Lung (tissue), 4 donors: ENCODE measurements around a stretch of chr10.

- PRO-cap: no peak
- RAMPAGE, long total RNA: no peak
- RRBS: no CpG with 5 or more reads among the region's 4 CpGs
Observed at GRCh38 chr10:30418618-30419190, 15.3 kb upstream of the MAP3K8 start.

DNA sequence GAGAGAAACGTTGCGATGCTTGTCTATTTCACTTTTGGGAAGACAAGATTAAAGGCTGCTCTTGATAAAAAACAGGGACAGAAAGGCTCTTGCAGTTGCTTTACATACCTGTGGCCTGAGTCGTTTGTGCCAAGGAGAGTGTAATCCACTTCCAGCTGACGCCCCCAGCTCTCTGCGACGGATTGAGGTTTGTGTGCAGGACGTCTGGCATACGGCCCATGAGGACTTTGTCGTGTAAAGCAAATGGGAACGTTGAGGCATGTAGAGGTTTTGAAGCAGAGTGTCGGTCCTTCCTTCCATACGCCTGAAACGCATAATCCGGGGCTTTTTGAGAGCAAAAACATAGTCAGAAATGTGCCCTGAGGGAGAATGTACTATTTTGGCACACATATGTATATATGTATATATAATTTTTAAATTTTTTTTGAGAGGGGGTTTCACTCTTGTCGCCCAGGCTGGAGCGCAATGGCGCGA is 1.2 kb downstream of the MAP3K8 start:
- PRO-cap: no peak
- RAMPAGE, long total RNA: no peak
- RRBS: no CpG with 5 or more reads among the region's 18 CpGs

GRCh38 chr10:30438414-30438815 is 4.4 kb downstream of the MAP3K8 start:
- PRO-cap: no peak
- RAMPAGE, long total RNA: no peak
- RRBS: no CpG with 5 or more reads among the region's 5 CpGs

DNA sequence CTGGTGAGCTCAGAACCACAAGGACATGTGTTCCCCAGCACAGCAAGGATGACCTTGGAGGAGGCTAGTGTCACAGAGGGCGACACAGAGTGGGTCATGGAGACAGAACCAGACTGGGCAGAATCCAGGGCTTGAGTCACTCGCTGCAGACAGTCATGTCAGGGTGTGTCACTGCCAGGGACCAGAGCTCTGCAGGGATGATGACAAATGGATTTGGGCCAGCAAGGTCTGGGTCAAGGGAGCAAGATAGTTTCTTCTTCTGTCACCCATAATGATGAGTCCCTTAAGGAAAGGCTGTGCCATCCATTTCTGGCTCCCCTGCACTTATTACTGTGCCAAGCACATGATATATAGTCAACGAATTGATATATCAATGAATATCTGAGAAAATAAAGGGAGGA is 60.3 kb downstream of the MAP3K8 start:
- PRO-cap: no peak
- RAMPAGE, long total RNA: no peak
- RRBS: no CpG with 5 or more reads among the region's 3 CpGs

DNA sequence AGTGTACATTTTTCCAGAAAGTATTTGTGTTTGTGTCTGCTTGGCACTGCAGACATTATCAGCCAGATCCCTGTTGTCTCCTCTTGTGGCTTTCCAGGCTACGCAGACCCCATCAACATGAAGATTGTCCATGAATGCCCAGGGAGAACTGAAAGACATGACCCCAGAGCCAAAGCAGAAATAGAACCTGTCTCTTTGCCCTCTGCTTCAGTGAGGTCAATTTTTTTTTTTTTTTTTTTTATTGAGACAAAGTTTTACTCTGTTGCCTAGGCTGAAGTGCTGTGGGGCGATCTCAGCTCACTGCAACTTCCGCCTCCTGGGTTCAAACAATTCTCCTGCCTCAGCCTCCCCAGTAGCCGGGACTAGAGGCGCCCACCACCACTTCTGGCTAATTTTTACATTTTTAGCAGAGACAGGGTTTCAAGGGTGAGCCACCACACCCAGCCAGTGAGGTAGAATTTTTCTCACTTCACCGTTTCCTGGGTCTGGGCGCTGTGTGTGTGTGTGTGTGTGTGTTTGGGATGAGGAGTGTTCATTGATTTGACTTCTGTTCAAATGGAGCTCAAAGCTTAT is 93.6 kb downstream of the MAP3K8 start:
- PRO-cap: no peak
- RAMPAGE, long total RNA: no peak
- RRBS: no CpG with 5 or more reads among the region's 7 CpGs

- PRO-cap: no peak
- RAMPAGE, long total RNA: no peak
- RRBS: no CpG with 5 or more reads among the region's 8 CpGs
Observed at GRCh38 chr10:30557834-30558433, 71.6 kb downstream of the LYZL2 start.

DNA sequence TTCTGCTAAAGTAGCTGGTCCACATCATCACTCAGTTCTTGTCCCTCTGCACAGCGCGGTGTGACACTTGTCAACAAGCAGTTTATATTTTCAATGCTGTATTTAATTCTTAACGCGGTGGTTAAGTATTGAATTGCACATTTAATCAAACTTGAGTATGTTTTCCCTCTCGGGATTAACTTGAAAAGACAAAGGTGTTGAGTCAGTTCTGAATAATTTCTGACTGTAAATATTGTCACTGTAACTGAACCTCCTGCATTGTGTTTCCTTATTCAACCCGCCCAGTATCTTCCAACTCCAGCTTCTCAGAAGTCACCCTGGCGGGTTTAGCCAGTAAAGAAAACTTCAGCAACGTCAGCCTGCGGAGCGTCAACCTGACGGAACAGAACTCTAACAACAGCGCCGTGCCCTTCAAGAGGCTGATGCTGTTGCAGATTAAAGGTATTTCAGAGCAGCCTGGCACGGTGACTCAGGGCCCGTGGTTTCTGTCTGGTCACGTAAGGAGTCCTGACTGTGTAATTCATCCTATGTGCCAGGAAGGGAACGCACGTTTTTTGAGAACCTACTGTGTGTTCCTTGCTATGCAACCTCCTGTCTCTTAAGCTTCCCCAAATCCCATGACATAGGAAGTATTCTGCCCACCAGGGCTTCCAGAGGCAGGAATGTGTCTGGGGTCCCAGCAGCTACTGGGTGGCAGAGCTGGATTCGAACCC is 66.2 kb upstream of the LYZL2 start:
- PRO-cap: no peak
- RAMPAGE, long total RNA: no peak
- RRBS: no CpG with 5 or more reads among the region's 19 CpGs

DNA sequence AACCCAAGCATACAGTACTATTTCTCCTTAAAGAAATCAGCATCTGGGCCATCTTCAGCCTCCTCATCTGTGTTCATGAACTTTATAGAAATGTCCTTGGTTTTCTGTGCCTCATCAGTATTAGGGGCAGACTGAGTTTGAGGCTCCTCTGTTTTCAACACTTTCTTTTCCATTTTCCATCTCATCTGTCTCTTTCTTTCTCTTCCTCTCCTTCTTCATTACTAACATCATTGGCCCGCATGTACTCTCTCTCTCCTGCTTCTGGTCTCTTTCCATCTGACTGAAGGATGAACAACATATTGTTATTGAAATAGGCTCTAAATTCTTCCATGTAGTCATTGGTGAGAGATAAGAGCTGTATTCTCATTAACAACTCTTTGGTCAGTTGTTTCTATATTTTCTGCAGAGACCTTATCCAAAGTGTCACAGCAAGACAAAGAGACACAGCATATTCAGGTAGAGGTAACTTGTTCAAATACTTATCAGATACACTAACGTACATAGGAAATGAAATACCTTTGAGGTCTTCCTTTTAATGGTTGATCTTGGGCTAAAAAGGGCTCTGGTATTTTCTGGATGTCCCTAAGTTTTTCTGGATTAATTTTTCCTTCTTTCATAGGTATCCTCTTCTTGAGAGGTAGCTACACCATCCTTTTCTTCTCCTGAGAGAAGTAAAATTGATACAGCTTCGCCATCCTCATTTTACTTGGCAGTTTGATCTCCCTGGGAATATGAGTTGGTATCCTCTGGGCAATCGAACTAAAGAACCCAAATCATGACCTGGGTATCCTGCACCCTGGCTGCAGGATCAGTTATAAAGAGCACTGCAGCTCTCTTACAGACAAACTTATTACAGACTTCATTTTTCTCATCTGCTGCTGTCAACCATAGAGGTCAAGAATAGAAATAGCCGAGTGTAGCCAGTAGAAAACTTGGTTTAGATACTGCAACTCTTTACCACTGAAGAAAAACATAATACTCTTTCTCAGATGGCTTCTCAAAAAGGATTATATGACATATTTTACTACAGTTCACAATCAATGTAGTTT is 111.5 kb downstream of the ZNF438 start:
- PRO-cap: no peak
- RAMPAGE, long total RNA: no peak
- RRBS: no CpG with 5 or more reads among the region's 5 CpGs

DNA sequence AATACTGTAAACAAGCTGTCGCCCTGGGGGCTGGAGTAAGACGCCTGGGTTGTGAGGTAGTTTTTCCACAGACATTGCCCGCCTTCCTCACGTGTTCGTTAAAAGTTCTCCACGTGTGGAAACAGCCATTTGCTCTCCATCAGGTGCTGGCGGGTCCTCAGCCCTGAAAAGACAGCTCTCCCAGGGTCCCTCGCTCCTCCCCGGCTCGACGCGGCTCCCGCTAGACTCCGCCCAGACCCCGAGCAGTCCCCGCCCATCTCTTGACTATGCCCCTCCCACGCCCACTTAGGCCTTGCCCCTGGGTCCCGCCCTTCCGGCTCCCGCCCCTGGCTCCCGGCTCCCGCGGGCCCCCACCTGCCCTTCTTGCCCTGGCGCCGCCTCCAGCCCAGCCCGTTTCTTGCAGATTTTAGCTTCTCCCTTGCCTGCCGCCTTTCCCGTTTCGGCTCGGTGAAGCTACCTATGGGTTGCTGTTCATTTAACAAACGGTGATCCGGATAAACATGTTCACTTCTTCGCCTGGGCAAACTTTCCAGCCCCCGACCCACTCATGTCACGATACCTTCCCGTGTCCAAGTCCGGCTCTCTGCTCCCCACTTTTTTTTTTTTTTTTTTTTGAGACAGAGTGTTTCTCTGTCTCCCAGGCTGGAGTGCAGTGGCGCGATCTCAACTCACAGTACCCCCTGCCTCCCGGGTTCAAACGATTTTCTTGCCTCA is 670 bp upstream of the ZNF438 start:
- PRO-cap: bidirectional peak, plus-strand start at position 563 of the sequence, minus-strand start at position 207 of the sequence
- RAMPAGE, long total RNA: no peak
- RRBS: 1% methylated on average over 13 of the region's 41 CpGs

- PRO-cap: no peak
- RAMPAGE, long total RNA: no peak
- RRBS: 1% methylated on average over 26 of the region's 82 CpGs
Observed at GRCh38 chr10:31320171-31321128, 1.4 kb downstream of the ZEB1 start.

DNA sequence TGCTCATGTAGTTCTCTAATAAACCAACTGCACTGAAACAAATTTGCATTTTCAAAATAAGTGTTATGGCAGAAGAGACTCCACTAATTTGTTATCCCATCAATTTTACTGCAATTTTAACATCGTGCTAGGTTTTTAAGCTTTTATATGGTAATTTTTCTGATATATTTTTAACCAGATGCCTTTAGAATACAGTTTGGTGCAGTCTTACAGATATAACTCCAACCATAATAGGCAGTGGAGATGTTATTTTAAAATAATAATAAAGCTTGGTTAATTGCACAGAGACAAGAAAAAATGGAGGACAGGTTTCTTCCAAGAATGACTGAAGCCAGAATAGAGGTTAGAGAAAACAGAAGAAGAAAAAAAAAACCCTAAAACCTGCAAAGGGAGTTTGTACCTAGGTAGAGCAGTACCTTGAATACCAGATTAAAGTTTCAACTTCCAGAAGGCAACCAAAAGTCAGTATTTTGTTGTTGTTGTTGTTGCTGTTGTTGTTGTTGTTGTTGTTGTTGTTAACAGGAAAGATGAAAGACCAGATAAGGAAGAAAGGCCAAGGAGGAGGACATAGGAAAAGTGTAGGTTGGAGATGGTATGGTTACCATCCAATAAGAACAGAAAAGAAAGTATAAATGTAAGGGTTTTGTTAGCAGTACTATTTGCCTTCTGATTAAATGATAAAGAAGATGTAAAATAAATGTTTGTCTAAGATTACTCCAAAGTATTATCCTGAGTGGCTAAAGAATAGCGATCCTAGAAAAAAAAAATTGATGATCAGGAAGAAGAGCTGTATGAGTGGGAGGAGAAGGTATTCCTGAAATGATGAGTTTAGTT is 82.8 kb downstream of the ZEB1 start:
- PRO-cap: no peak
- RAMPAGE, long total RNA: no peak
- RRBS: no CpG with 5 or more reads among the region's 2 CpGs

GRCh38 chr10:31631050-31631584 is 297.5 kb downstream of the ARHGAP12 start:
- PRO-cap: no peak
- RAMPAGE, long total RNA: no peak
- RRBS: no CpG with 5 or more reads among the region's 3 CpGs

- PRO-cap: no peak
- RAMPAGE, long total RNA: no peak
- RRBS: 2% methylated on average over 23 of the region's 51 CpGs
Observed at GRCh38 chr10:31929001-31930156, 748 bp upstream of the ARHGAP12 start.

GRCh38 chr10:32020978-32021707 is 35.1 kb downstream of the KIF5B start:
- PRO-cap: no peak
- RAMPAGE, long total RNA: no peak
- RRBS: no CpG with 5 or more reads among the region's 3 CpGs

DNA sequence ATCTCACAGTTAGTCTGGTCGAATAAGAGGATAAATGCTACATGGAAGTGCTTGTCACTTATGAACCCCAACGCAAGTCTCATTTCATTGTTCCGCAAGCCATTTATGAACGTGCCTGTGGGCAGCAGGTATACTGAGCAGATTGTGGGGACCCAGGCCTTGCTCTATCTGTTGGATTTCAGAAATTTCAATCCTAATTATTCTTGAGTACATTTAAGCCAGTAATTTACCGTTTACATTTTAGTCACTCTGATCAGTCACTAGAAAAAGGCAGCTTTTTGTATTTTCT is 80.7 kb downstream of the EPC1 start:
- PRO-cap: no peak
- RAMPAGE, long total RNA: no peak
- RRBS: no CpG with 5 or more reads among the region's 5 CpGs

DNA sequence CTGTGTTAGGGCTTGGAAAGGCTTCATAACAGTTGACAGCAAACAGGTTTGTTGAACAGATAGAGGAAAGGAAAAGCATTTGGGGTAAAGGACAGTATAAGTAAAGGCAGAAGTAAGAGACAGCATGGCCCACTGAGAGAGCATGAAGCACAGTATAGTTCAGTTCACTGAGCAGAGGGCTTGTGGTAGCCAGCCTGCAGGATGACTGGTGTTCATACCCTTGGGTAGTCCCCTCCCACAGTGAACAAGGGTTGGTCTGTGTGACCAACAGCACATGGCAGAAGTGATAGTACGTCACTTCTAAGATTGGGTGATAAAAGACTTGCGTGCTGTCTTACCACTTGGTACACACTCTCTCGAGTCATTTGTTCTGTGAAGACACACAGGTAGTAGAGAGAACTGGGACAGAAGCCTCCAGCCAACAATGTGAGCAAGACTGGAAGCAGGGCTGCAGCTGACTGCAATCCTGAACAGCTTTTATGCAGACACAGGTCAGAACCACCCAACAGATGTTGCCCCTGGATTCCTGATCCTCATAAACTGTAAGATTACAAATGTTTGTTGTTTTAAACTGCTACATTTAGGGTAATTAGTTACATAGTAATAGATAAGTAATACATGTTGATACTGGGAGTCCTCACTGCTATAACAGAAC is 14.6 kb downstream of the EPC1 start:
- PRO-cap: no peak
- RAMPAGE, long total RNA: no peak
- RRBS: no CpG with 5 or more reads among the region's 3 CpGs

DNA sequence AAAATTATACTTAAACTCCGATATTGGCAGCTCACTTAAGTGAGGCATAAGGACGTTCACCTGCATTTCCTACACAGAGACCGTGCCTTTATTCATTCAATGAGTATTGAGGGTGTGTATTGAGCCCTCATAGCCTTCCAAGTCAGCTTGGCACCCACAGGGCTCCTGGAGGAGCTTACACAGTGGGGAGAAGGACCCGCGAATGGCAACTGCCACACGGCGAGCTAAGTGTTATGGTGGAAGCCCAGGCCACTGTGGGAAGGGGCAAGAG is 1.6 kb upstream of the EPC1 start:
- PRO-cap: no peak
- RAMPAGE, long total RNA: no peak
- RRBS: no CpG with 5 or more reads among the region's 7 CpGs

DNA sequence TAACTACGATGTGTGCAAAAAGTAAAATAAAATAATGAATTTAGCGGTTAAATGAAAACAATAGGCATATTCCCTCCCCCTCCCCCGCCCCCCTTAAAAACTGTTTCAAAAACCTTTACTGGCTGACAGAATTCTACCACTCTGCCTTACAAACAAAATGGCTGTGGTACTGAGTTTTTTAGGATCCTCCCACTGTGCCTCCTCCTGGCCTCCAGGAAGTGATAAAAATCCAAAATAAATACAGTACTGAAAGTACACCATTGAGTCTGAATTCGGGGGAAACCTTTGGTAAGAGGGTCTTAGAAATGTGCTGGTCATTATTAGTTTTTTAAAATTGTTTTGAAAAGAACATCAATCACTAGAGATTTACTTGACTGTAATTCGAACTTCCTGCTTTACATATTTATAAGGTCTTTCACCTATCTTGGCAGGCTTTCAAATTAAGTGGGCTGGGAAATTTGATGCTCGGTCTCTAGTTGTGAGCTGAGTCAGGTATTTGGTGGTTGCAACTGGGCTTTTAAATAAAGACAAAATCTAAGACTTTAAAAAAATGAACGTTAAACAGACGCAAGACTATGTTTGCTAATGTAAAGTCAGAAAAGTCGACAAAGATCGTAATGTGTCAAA is 32.5 kb upstream of the EPC1 start:
- PRO-cap: no peak
- RAMPAGE, long total RNA: no peak
- RRBS: no CpG with 5 or more reads among the region's 10 CpGs

DNA sequence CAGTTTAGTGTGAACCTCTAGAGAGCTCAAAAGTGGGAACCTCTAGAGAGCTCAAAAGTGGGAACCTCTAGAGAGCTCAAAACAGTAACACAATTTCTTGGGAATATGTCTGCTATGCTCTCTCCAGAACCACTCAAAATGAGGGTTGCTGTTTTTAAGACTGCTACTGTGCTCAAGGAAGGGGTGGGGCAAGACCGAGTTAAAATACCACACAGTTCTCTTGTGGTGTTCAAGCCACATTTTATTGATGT is 13.3 kb downstream of the CCDC7 start:
- PRO-cap: no peak
- RAMPAGE, long total RNA: no peak
- RRBS: no CpG with 5 or more reads among the region's 1 CpG

GRCh38 chr10:32559708-32560478 is 114.0 kb downstream of the CCDC7 start:
- PRO-cap: no peak
- RAMPAGE, long total RNA: no peak
- RRBS: no CpG with 5 or more reads among the region's 13 CpGs